ENCODE measurements around a stretch of chr12.

DNA sequence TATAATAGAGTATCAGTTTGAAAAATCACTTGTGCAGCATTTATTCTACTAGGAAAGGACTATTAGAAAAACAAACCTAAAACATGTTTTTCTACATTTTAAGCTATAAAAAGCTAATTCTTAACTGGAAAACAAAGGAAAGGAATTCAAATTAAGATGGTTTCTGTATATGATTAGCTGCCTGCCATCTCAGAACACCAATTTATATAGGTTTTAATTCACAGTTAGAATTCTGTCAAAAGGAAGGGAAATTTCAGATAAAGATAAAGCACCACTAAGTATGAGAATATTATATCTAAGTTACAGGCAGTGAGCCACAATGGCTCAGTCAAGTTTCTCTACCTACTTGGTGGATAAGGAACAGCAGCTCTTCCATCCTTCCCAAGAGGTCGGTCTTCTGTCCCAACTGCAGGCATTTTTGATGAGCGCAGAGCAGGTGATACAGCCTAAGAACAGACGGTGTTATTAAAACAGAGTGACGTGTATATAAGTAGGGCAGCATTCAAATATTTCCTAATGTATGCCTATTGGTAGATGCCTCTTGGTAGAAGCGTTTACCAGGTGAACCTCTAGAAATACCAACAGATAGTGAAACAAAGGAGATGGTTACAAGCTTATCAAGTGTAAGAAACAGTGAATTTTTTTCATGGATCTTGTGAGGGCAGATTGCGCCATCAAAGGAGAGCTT lies 274.7 kb downstream of the MED13L start:
- PRO-cap, result no peak
- RAMPAGE, long total RNA, 2 experiments, result no peak in any of the 2 experiments

- PRO-cap, result no peak
- RAMPAGE, long total RNA, 2 experiments, result no peak in any of the 2 experiments
Measured at GRCh38 chr12:116144298-116144628, 133.2 kb downstream of the MED13L start.

DNA sequence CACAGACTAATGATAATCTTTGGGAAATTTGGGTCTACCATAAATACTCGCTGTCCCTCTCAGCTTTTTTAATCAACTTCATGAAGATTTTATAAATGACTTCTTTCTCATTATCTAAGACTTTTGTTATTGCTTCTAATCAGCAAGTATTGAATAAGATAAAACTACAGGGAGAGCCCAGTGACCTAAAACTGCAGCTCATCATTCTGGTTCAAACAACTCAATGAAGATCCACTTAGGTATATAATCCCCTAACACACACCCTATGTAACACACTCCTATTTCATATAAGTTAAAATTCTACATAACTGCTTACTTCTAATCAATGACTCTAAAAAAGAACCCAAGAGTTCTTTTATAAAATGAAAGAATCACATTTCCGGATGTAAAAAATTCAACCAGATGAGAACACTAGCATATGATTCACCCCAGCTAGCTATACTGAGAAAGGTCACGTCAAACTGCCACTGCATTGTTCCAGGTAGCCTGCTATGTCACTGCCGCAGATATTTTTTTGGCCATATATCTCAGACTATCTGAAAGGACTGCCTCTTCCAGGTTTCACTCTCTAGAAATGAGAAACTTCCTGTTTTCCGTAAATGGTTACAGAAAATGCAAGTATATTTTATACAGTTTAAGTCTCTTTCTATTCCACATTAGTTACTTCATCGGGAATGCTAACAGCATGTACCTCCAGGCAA lies 105.4 kb downstream of the MED13L start:
- PRO-cap, result no peak
- RAMPAGE, long total RNA, 2 experiments, result no peak in any of the 2 experiments

DNA sequence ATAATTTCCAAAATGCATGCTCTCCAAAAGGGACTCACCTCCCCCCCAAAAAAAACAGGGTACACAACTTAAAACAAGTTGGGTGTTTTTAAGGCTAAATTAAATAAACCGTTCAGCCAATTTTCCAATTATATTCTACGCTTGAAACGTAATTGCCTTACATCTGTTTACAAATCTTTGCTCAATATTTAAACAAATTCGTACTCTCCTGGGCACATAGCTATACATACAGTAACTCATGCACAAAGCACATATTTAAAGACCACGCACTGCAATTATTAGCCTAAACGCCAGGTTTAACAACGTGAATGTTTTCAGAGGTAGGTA lies 1.8 kb downstream of the MED13L start:
- PRO-cap, result no peak
- RAMPAGE, long total RNA, 2 experiments, result no peak in any of the 2 experiments

DNA sequence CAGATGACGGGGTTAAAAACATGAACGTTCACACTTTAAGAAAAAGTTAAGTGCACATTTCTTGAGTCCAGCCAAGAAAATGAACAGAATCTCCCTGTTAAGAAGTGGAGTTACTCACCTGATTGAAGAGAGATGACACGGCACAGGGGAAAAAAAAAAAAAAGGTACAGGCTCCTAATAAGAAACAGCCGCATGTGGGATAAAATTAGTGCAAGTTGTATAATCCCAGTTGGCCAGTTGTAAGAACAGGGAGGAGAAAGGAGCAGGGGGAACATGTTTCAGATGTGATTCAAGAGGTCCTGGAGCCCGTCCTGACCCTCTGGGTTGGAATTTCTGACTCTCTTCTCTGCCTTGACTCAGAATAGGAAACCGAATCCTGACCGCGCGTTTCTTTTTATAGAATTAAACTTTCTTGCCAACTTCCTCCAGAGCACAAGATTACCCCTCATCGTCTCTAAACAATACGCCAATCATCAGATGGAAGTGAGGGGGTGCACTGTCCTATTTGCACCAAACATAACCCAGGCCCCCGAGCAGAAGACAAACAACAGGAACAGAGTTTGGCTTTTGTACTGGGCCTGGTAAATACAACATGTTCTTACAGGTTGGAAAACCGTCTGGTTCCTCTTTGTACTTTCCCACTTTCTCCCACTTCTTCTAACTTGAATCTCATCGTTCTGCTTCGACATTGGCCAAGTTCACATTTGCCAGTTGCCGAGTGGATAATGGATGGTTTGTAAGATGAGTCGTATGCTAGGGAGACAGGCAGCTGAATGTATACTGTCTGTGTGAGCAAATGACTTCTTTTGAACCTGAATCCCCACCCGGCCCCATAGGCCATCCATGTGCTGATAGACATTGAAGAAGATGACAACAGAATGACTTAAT lies 42.5 kb upstream of the MED13L start:
- PRO-cap, result no peak
- RAMPAGE, long total RNA, 2 experiments, result no peak in any of the 2 experiments

- PRO-cap, result no peak
- RAMPAGE, long total RNA, 2 experiments, result no peak in any of the 2 experiments
Measured at GRCh38 chr12:116325296-116325586, 47.7 kb upstream of the MED13L start.

GRCh38 chr12:116345979-116346560 lies 68.6 kb upstream of the MED13L start:
- PRO-cap, result no peak
- RAMPAGE, long total RNA, 2 experiments, result no peak in any of the 2 experiments

DNA sequence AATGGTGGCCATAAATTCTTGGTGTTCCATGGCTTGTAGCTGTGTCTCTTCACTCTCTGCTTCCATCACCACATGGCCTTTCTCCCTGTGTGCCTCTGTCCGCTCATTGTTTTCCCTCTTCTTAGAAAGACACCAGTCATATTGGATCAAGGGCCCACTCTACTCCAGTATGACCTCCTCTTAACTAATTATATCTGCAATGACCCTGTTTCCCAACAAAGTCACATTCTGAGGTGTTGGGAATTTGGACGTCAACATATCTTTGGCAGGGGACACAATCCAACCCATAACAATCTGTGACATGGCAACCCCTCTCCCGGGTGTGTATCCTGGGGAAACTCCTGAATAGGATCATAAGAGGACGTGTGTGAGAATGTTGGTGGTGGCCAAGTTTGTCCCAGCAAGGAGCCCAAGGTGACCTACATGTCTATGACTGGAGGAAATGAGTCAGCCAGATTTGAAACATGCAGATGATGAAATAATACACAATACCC lies 7.4 kb upstream of the MAP1LC3B2 start:
- PRO-cap, result no peak
- RAMPAGE, long total RNA, 2 experiments, result no peak in any of the 2 experiments

DNA sequence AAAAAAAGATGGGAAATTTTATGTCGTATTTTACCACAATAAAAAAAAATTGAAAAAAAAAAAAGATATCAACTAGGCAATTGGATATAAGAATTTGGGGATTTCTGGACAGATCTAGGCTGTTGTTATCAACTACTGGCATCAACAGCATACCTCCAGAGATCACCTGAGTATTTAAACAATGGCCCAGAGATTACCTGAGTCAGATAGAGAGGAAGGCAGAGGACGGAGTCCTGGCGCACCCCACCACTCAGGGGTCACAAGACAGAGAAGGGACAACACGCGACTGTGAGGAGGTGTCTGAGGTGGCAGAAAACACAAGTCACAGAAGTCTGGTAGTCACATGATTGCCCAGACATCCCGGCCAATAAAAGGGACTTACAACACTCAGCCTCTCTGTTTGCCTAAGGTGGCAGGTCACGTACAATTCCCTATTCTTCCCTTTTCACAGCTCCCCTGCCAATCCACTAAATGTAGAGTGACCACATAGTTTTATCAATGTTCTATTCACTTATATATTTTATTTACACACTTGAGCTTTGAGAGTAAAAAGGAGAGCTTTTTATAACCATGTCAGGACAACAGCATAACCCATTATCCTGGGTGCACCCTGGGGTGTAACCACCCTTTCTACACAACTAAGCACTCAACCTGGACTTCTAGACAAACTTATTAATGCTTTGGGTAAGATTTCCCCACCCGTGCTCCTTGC lies 1.7 kb downstream of the SPRING1 start:
- PRO-cap, result no peak
- RAMPAGE, long total RNA, 2 experiments, result no peak in any of the 2 experiments

- PRO-cap, result no peak
- RAMPAGE, long total RNA, 2 experiments, result start-site peak on the plus strand in 2 of 2 experiments, at chr12:116759926-116760017 at its widest, 7 to 41 reads per replicate
Measured at GRCh38 chr12:116759679-116760336, 21.7 kb downstream of the RNFT2 start.

GRCh38 chr12:116855839-116856532 lies 25.3 kb downstream of the HRK start:
- PRO-cap, result no peak
- RAMPAGE, long total RNA, 2 experiments, result no peak in any of the 2 experiments

- PRO-cap, result no peak
- RAMPAGE, long total RNA, 2 experiments, result no peak in any of the 2 experiments
Measured at GRCh38 chr12:116975100-116975870, 64.5 kb downstream of the FBXW8 start.

- PRO-cap, result no peak
- RAMPAGE, long total RNA, 2 experiments, result no peak in any of the 2 experiments
Measured at GRCh38 chr12:117044816-117045811, 54.1 kb downstream of the TESC start.

- PRO-cap, result no peak
- RAMPAGE, long total RNA, 2 experiments, result no peak in any of the 2 experiments
Measured at GRCh38 chr12:117060108-117060803, 39.0 kb downstream of the TESC start.

- PRO-cap, result no peak
- RAMPAGE, long total RNA, 2 experiments, result no peak in any of the 2 experiments
Measured at GRCh38 chr12:117334129-117334504, 27.3 kb downstream of the NOS1 start.

GRCh38 chr12:117580690-117580950 lies 219.2 kb upstream of the NOS1 start:
- PRO-cap, result no peak
- RAMPAGE, long total RNA, 2 experiments, result no peak in any of the 2 experiments

GRCh38 chr12:117674290-117674910 lies 294.4 kb downstream of the KSR2 start:
- PRO-cap, result no peak
- RAMPAGE, long total RNA, 2 experiments, result no peak in any of the 2 experiments

- PRO-cap, result no peak
- RAMPAGE, long total RNA, 2 experiments, result no peak in any of the 2 experiments
Measured at GRCh38 chr12:118052194-118053033, 8.6 kb downstream of the WSB2 start.

DNA sequence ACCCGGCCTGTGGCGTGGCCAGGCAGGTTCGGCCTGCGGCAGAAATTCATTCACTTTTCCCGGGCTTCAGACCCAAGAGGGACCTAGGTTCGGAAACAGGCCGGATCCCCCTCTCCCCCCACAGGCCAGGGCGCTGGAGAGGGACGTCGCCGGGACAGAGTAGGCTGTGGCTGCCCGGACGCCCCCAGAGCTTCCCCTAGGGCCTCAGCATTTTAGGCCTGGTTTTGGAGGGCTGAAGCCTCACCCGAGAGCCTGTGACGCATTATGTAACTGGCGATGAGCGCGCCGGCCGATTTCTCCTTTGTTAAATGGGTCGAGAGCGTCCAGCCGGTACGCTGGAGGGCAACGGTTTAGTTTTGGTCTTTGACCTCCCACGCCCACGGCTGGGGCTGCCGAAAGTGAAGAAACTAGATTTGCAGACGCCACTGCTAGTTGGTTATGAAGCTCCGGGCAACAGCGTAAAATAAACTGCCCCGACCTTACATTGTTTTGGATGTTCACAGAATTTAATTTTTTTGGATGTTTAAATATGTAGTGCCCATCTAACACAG lies 683 bp downstream of the PEBP1 start:
- PRO-cap, result bidirectional peak, plus-strand start at position 262 of the sequence, minus-strand start at position 309 of the sequence
- RAMPAGE, long total RNA, 2 experiments, result no peak in any of the 2 experiments

DNA sequence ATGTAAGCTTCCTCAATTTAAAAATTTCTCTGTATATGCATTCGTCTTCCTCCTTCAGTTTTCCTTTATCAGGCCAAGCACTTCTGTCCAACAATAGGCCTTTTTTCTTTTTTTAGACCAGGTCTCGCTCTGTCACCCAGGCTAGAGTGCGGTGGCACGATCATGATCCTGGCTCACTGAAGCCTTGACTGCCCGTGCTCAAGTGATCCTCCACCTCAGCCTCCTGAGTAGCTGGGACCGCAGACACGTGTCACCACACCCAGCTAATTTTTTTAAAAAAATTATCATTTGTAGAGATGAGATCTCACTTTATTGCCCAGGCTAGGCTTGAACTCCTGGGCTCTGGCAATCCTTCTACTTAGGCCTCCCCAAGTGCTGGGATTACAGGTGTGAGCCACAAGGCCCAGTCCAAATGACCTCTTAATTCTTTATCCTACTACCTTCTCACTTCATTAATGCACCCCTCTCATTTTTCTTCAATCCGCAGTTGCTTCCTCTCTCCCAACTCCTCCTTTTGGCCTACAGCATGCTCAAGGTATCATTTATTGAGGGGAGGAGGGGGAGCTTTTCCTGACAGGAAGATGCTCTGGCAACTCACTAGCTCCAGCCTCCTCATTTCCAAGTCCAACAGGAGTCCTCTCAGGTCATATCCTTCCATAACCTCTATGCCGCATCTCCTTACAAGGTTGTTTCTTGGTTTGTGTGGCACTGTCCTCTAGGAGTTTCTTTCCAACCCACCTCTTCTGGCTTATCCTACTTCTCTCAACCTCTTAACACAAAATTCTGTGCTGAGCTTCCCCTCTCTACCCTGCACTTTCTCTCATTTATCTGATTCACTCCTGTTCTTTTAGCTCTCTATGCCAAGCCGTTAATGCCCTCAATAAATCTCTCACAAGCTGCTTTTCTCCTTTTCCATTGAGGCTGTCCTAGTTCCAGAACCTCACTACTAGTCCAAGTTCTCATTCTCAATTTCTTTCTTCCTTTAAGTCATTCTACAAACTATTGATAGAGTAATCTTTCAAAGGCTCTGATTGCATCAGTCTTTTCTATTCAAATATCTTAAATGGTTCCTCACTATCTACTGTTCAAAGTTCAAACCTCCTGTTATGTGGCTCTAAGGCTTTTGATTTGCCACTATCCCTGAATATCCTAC lies 25.4 kb downstream of the TAOK3 start:
- PRO-cap, result no peak
- RAMPAGE, long total RNA, 2 experiments, result no peak in any of the 2 experiments